Ascending aorta (tissue), 1 donor: Measurements from ENCODE around the genes GARRE1, GRAMD1A and LSR.

- PRO-cap = no peak
Observed at GRCh38 chr19:33905215-33905874, 108.7 kb downstream of the KCTD15 start.

DNA sequence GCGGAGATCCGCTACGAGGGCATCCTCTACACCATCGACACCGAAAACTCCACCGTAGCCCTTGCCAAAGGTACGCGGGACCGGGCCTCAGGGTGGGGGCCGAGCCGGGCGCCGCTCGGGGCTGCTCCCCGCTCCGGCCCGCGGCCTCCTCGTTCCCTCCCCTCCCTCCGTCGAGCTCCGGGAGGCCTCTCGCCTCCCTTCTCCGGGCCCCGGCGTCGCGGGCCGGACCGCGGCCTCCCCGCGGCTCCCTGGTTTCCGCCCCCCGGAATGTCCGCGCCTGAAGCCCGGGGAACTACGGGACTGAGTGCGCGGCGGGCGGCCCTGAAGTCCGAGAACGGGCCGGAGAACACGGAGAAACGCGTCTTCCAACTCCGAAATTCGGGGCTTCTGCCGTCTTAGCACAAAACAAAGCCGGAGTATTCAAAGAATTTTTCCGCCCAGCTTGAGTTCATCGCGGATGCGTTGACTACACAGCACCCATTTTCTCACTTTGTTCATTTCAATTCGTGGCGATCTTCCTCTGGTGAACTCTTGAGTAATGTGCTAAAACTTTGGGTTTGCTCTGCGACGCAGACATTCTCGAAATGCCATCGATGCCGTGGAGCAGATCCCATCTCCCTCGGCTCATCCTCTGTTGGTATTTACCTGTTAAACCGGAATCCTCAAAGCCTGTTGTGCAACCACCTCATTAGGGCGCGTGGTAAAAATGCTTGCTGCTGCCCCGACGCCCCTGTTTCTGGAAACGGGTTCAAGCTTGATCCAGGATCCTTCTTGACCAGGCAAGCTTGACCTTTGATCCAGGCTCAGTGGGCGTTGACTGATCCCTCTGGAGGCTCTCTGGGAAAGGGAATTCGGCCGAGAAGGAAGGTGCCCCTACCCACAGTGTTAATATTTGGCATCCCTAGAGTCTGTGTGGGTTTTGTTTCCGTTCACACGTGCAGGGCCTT is 663 bp downstream of the LSM14A start:
- PRO-cap = no peak

- PRO-cap = no peak
Observed at GRCh38 chr19:34219283-34219969, 34.9 kb upstream of the GARRE1 start.

DNA sequence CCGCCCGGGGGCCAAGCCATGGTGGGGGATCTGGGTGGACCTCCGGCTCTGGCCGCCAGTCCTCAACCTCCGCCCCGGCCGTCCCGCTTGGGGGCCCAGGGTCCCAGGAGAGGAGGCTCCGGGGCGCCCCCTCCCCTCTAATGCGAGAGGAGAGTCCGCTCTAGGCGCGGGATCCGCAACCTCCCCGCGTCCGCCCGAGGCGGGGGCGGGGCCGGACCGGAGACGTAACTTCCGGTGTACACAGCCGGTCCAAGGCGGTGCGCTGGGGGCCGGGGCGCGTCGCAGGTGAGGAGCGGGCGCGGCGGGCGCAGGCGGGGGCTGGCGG is at the start of gene GARRE1:
GARRE1 (plus strand) TSS at position 225 of the 325 bp plus-strand sequence.
- PRO-cap = bidirectional peak, plus-strand start at position 252 of the sequence, minus-strand start at position 196 of the sequence

- PRO-cap = no peak
Observed at GRCh38 chr19:34263655-34264275, 9.4 kb downstream of the GARRE1 start.

GRCh38 chr19:34383998-34384907 is 19.3 kb downstream of the GPI start:
- PRO-cap = no peak

- PRO-cap = no peak
Observed at GRCh38 chr19:34503373-34504429, 22.1 kb downstream of the WTIP start.

DNA sequence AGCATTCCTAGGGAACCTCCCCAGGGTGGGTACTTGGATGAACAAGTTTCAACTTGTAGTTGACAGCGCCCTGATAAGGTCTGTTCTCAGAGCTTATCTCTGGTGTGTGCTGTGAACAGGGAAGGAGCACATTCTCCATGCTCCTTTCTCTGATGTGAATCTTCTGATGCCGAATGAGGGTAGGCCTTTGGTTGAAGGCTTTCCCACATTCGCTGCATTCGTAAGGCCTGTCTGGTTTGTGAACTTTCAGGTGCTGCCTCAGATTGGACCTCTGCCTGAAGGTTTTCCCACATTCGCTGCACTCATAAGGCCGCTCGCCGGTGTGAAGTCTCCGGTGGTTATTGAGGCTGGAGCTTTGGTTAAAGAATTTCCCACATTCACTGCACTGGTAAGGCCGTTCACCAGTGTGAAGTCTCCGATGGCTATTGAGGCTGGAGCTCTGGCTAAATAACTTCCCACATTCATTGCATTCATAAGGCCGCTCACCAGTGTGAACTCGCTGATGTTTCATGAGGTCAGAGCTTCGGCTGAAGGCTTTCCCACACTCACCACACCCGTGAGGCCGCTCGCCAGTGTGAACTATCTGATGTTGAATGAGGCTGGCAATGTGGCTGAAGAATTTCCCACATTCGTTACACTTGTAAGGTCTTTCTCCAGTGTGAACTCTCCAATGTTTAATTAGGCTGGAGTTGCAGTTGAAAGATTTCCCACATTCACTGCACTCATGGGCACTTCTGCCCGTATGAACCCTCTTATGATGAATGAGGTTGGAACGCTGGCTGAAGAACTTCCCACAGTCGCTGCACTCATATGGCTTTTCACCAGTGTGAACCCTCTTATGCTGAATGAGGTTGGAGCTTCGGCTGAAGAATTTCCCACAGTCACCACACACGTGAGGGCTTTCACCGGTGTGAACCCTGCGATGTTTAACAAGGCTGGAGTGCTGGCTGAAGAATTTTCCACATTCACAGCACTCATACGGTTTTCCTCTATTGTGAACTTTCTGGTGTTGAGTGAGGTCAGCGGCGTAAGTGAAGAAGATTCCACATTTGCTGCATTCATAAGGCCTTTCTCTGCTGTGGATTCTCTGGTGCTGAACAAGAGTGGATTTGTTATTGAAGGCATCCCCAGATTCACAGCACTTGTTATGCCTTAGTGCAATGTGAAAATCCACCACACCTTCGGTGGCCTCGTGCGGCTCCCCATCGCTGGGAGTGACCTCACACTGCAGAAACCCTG is 5.7 kb downstream of the ZNF792 start:
- PRO-cap = no peak

GRCh38 chr19:35000066-35000851 is at the start of gene GRAMD1A:
TSS of gene GRAMD1A (plus strand) at chr19:35000323.
- PRO-cap = bidirectional peak, plus-strand start at chr19:35000328, minus-strand start at chr19:35000202

DNA sequence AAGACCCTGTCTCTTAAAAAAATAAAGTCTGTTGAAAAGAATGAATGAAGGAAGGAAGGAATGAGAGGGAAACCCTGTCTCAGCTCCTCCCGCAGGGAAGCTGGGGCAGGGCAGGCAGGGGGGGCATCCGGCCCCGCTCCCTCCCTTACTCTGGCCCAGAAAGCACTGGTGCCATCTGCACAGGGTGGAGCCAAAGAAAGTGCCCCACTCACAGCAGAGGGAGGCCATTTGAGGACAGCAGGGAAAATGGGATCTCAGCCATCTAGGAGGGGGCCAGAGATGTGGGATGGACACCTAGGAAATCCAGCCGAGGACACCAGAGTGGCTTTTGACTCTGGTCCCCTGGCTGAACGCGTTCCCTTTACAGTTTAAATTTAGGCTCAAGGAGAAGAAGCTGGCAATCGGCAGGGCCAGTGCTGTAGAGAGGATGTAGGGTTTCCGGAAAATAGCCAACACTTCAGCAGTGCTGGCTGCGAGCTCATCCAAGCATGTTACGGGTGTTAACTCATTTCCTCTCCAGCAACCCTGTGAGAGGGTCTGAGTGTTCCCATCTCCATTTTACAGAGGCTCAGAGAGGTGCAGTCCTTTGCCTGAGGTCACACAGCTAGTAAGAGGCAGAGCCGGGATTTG is 3.5 kb upstream of the HPN start:
- PRO-cap = no peak

GRCh38 chr19:35085959-35086307 is 29.7 kb upstream of the FXYD3 start:
- PRO-cap = no peak

DNA sequence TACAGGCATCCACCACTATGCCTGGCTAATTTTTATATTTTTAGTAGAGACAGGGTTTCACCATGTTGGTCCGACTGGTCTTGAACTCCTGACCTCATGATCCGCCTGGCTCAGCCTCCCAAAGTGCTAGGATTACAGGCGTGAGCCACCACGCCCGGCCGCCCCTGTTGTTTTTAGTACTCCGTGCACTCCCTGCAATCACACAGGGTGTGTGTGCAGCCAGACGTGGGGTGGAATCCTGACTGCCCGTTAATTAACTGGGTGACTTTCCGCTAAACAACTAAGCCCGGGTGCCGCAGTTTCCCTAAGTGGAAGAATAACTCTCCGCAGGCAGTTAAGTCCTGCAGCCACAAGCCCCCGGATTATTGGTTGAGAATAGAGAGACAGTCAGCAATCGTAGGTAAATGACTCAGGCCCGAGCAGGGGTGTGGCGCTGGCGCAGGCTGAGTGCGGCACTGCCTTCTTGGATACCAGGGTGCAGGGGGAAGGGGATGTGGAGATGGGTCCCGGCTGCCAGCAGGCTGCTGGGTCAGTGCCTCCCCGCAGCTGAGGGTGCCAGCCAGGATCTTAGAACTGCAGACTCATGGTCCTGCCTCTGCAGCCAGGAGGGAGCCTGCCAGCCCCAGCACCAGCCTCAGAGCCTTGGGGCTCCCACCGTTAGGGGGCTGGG is 6.1 kb upstream of the FXYD3 start:
- PRO-cap = no peak

- PRO-cap = unidirectional peak, minus-strand start at chr19:35141263; unidirectional peak, minus-strand start at chr19:35141291
Observed at GRCh38 chr19:35140682-35141683, 2.1 kb upstream of the FXYD7 start.

DNA sequence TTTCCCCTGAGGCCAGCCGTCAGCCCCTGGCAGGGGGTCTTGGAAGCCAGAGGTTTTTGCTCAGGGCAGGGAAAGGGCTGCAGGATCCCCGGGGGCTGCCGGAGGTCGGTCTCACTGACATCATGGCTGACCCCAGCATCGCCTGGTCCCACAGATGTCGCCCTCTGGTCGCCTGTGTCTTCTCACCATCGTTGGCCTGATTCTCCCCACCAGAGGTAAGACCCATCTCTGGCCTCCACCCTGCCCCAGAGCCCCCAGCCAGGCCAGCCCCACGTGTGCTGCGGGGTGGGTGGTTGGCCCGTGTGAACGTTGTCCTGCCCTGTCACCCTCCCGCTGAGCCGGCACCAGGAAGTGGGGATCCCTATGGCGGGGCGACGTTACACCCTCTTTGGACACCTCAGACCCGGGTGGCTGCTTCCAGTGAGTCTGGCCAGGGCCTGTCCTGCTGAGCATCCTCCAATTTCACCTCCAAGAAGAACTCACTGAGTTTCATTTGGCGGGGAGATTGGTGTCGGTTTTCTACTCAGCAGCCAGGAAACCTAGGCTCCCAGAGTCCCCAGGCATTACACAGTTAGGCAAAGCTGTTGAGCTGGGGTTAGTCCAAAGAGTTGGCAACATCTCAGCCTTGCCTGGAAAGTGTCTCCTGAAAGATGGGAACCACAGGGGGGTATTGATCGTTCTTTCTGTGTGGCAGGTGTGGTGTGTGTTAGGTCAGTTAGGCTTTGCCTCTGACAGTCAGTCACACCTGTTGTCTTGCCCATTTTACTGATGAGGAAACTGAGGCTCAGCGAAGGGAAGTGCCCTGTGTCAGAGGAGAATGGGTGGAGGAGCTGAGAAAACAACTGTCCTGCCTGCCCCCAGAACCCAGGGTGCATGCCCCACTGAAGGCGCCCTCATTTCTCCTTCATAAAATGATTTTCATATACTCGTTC is 1.1 kb downstream of the FXYD5 start:
- PRO-cap = no peak

DNA sequence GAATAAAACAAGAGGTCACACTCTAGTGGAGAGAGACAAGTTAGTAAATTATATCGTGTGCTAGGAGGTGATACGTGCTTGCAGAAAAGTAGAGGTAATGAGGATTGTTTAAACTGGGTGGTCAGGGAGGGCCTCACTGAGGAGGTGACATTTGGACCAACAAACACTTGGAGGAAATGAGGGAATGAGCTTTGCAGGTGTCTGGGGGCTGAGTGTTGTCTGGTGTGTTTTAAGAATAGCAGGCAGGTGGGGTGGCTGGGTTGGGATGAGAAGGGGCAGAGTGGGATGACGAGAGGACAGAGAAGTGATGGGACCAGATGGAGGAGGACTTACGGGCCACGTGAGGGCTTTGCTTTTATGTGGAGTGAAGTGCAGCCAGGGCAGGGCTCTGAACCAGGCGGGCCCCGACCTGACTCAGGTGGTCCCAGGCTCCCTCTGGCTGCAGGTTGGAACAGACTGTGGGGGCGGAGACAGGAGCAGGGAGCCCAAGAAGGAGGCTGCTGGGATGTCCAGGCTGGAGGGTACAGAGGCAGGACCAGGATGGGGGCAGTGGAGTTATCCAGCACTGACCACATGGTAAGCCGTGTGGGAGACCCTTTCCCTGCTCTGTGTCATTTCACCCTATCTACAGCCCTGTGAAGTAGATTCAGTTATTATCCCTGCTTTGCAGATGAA is 2.0 kb downstream of the FXYD5 start:
- PRO-cap = no peak

DNA sequence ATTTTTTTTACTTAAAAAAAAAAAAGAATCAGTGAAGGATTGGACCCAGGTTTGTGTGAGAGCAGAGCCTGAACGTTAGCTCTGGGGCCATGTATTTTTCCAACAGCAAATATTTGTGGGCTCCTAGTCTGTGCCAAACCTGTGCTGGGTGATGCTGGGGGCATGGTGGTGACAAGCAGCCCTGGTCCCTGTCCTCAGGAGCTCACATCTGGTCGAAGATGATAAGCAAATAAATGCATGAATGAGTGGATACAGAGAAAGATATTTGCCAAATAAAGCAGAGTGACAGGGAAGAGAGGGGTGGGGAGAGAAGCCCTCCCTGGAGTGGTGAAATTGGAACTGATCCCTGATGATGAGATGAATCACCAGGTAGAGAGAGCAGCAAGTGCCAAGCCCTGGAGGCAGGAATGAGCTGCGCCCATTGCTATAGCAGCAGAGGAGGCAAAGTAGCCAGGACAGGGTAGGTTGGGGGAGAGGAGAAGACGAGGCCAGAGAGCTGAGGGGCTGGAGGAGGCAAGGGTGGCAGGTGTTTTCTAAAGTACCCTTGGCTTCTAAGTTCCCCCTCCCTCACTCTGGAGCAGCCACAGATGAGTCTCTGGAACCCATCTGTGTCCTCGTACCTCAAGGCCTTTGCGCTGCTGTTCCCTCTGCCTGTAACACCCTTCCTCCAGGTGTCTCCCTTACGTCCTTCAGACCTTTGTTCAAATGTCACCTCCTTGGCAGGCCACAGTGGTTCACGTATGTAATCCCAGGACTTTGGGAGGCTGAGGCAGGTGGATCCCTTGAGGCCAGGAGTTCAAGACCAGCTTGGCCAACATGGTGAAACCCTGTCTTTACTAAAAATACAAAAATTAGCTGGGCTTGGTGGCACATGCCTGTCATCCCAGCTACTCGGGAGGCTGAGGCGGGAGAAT is 13.8 kb downstream of the FXYD5 start:
- PRO-cap = no peak

DNA sequence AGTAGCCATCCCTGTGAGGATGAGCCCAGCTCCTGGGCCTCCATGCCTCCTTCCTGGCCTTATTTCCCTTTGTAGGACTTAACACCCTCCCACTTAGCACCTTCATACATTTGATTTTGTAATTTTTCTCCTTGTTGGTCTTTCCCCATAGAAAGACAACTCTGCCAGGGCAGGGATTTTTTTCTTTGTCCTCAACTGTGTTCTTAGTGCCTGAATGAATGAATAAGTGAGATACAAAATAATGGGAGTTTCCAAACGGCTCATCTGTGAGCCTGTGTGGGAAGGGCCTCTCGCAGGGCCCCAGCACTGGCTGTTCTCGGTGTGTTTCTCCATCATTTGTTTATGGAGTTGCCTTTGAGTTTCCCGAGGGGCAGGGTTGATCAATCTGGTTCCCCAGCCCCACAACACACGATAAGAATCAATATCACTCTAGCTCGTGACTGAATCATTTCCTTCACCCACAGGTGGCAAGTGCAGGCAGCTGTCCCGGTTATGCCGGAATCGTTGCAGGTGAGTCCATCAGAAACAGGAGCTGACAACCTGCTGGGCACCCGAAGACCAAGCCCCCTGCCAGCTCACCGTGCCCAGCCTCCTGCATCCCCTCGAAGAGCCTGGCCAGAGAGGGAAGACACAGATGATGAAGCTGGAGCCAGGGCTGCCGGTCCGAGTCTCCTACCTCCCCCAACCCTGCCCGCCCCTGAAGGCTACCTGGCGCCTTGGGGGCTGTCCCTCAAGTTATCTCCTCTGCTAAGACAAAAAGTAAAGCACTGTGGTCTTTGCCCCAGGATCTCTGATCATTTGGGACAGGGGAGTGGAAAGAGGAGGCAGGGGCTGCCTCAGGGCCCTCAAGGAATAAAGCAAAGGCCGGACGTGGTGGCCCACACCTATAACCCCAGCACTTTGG is 14.8 kb downstream of the FXYD5 start:
- PRO-cap = no peak

- PRO-cap = no peak
Observed at GRCh38 chr19:35205047-35205676, 23.4 kb downstream of the FAM187B start.

GRCh38 chr19:35247381-35248230 is 1.2 kb upstream of the LSR start:
- PRO-cap = no peak

GRCh38 chr19:35248231-35249235 is at the start of gene LSR:
TSS of gene LSR (plus strand) at chr19:35249002.
- PRO-cap = no peak